Thyroid gland (tissue), 7 donors: ENCODE measurements around a stretch of chr13.

DNA sequence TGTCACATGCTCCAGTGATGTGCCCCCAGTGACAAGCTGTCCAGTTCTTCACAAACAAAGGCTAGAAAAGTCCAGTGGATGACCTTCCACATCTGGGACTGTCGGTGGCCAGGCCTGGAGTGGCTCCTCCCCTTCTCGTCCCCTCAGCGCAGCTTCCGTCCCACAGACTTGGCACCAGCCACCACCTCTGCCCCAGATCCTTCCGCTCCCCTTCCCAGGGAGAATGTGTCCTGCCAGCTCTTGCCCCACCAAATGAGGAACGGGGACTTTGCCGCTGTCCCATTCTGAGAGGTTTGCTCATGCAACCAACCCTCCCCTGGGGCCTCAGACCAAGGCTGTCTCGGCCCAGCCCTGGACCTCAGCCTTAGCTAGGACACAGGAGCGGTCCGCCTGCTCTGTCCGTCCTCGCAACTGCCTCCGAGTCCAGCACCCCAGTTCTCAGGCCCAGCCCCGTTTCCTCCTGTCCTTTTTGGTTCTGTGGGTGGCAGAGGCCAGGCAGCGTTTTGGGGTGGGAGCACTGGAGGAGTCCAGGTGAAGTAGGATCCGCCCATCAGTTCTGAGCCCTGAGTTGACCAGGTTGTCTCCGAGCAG is 284.5 kb downstream of the FOXO1 start:
- PRO-cap, 2 experiments, result no peak in any of the 2 experiments
- RAMPAGE, long total RNA, 5 experiments, result no peak in any of the 5 experiments

GRCh38 chr13:40389103-40390020 is 277.1 kb downstream of the FOXO1 start:
- PRO-cap, 2 experiments, result no peak in any of the 2 experiments
- RAMPAGE, long total RNA, 5 experiments, result no peak in any of the 5 experiments

- PRO-cap, 2 experiments, result no peak in any of the 2 experiments
- RAMPAGE, long total RNA, 5 experiments, result no peak in any of the 5 experiments
These were observed 225.2 kb downstream of the FOXO1 start for GRCh38 chr13:40441144-40441734.

DNA sequence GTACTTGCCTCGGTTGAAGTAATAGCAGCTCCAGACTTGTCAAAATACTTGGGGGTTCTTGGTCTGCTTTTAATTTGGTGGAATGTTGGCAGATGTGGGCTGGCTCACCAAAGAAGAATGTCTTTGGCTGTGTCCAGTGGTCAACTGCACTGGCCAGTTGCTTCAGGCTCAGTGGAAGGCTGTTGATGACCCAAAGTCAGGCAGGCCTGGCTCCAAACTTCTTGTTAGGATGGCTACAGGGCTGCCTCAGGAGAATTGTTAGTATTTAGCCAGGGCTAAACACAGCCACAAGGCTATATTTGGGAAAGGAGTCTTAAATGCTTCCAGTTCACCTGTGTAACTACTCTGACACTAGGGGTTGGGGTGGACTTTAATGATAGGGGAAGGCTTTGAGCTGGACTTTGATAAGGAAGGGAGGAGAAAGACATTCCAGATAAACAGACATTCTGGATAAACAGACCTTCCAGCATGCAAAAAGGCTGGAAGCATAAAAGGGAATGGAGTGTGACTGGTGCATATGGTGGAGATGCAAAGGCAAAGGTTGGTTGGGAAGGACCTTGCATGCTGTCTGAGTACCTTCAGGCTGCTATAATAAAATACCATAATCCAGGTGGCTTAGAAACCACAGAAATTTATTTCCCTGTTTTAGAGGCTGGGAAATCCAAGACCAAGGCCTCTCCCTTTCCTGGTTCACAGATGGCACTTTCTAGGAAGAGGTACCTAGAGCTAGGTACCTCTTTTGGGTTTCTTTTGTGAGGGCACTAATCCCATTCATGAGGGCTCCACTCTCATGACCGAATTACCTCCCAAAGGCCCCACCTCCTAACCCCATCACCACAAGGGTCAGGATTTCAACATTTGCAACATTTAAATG is 116.7 kb downstream of the FOXO1 start:
- PRO-cap, 2 experiments, result no peak in any of the 2 experiments
- RAMPAGE, long total RNA, 5 experiments, result no peak in any of the 5 experiments

GRCh38 chr13:40551185-40552359 is 114.9 kb downstream of the FOXO1 start:
- PRO-cap, 2 experiments, result no peak in any of the 2 experiments
- RAMPAGE, long total RNA, 5 experiments, result no peak in any of the 5 experiments

- PRO-cap, 2 experiments, result no peak in any of the 2 experiments
- RAMPAGE, long total RNA, 5 experiments, result no peak in any of the 5 experiments
These were observed 107.7 kb downstream of the FOXO1 start for GRCh38 chr13:40558629-40559222.

DNA sequence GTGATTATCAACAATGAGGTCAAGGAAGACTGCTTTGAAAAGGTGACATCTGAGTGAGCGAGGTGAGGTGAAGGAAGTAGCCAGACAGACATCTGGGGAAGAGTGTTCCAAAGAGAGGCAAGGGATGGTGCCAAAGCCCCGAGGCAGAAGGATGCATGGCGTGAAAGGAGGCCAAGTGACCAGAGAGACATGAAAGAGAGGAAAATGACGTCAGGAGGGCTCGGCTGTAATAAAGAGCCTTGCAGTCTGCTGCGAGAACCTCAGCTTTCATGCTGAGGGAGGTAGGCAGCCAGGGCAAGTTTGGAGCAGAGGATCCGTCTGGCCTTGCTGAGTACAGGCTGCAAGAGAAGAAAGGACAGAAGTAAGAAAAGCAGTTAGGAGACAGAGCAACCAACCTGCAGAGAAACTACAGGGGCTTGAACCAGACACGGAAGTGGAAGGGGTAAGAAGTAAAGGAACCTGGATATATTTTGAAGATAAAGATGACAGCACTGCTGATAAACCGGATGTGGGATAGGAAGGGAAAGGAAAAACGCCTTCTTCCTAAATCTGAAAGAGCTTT is 50.7 kb downstream of the FOXO1 start:
- PRO-cap, 2 experiments, result no peak in any of the 2 experiments
- RAMPAGE, long total RNA, 5 experiments, result no peak in any of the 5 experiments

- PRO-cap, 2 experiments, result no peak in any of the 2 experiments
- RAMPAGE, long total RNA, 5 experiments, result no peak in any of the 5 experiments
These were observed 19.2 kb downstream of the FOXO1 start for GRCh38 chr13:40647150-40647772.

DNA sequence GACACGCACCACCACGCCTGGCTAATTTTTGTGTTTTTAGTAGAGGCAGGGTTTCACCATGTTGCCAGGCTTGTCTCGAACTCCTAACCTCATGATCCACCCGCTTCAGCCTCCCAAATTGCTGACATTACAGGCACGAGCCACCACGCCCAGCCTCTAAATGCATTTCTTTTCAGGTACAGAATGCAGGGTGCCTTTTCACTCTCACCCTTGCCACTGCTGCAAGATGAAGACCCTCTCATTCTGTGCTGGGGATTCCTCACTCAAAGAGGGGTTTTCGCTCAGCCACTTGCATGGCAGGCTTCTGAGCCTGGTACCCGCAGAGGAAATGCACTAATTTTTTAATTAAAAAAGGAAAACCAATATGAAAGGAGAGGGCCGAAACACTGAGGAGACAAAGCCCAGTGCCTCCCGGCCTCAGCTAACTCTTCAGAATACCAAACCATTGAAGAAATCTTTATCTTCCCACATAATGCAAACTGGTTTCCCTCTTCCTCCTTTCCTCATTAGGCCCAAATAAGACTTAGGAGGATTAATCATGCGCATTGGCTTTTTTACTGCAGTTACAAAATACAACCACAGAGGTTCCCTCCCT is 13.2 kb downstream of the FOXO1 start:
- PRO-cap, 2 experiments, result no peak in any of the 2 experiments
- RAMPAGE, long total RNA, 5 experiments, result no peak in any of the 5 experiments

DNA sequence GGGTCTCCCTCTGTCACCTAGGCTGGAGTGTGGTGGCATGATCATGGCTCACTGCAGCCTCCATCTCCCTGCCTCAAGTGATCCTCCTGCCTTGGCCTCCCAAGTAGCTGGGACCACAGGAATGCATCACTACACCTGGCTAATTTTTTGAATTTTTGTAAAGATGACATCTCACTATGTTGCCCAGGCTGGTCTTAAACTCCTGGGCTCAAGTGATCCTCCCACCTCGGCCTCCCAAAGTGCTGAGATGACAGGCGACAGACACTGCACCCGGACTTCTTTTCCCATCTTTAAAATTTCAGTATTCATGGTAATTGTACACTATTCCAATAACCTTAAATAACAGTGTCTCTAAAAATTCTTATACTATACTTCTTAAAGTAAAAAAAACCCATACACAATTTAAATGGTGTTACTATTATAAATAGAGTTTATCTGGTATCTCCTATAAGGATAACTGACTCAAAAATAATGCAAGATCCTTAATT is 89.1 kb downstream of the ELF1 start:
- PRO-cap, 2 experiments, result no peak in any of the 2 experiments
- RAMPAGE, long total RNA, 5 experiments, result no peak in any of the 5 experiments

- PRO-cap, 2 experiments, result no peak in any of the 2 experiments
- RAMPAGE, long total RNA, 5 experiments, result no peak in any of the 5 experiments
These were observed 66.5 kb downstream of the ELF1 start for GRCh38 chr13:40952511-40953053.

GRCh38 chr13:41034876-41035371 is 15.8 kb upstream of the ELF1 start:
- PRO-cap, 2 experiments, result no peak in any of the 2 experiments
- RAMPAGE, long total RNA, 5 experiments, result no peak in any of the 5 experiments

DNA sequence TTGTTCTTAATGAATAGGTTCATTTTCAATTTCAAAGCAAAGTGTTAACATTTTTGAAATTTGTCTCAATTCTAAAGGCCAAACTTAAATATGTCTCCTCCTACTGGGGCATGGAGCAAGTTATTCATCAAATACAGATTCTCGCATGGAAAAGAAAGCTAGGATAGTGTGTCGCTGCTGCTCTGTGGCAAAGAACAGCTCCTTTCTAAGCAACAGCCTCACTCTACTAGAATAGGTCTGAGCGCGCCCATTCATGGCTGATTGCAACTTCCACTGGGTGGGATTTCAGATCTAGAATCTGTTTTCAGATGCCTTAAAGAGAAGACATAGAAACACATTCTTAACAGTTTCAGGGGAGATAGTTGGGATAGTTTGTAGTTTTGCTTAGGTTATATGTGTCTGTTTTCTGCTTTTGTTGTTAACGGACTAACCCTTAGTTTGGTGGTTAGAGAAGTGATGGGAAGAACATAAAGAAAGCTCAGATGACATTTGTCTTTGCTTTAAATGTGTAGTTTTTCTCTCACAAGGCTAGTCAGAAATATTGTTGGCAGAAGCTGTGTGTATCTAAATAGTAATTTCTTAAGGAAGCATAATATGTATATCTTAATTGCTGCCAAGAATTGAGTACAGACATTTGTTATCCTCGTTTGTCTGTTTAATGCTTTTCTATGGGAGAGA is 2.5 kb downstream of the RGCC start:
- PRO-cap, 2 experiments, result no peak in any of the 2 experiments
- RAMPAGE, long total RNA, 5 experiments, result no peak in any of the 5 experiments

GRCh38 chr13:41462449-41463221 is 5.3 kb downstream of the RGCC start:
- PRO-cap, 2 experiments, result no peak in any of the 2 experiments
- RAMPAGE, long total RNA, 5 experiments, result no peak in any of the 5 experiments

DNA sequence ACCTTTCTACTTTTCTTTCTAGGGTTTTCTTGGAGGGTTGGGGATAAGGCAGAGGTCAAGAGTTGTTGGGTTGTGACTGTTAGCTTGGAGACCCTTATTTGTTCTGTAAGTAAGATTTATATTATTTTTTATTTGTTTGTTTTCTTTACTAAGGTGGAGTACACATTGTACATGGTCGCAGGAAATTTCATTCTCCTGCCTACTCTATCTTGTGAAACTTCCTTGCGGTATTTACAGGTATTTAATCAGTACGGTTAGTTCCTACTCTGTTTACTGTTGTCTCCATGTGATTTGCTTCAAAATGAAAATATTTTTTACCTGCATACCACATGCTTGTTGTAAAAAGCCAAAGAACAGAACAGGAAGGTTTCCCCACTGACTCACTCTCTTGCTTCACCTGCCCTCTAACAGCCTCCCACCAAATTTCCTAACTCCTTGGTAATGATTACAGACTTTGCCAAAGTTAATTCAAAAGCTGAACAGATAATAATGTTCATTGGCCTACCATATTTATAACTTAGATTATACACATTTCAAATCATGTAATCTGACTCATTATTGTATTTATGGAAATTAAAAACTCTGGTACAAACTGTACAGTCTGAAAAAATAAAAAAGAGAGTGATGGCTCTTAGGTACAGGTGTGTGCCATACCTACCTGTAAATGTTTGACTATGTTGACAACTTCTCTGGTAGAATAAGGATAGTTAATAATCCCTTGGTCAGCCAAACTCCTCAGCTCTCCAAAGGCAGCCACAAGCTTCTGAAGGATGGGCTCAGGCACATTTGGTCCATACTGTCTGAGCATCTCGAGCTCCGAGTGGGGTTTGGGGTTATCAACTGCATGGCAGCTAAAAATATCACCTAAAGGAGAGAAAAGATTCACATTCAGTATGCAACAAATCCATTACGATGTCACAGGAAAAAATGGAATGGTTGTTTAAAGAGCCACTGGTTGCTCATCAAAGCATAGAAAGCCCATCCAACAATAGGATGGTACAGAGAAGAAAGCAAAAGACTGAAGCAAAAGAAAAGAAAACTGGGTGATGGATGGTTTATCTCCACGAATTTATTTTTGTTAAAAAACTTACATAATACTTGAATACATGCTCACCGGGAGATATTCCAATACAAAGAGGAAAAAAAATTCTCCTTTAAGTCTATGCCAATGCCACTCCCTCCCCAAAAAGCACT is 239.8 kb downstream of the VWA8 start:
- PRO-cap, 2 experiments, result no peak in any of the 2 experiments
- RAMPAGE, long total RNA, 5 experiments, result no peak in any of the 5 experiments

DNA sequence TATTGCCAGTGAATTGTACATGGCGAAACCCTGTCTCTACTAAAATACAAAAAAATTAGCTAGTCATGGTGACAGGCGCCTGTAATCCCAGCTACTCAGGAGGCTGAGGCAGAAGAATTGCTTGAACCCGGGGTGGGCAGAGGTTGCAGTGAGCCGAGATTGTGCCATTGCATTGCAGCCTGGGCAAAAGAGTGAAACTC is 96.2 kb downstream of the VWA8 start:
- PRO-cap, 2 experiments, result no peak in any of the 2 experiments
- RAMPAGE, long total RNA, 5 experiments, result no peak in any of the 5 experiments

DNA sequence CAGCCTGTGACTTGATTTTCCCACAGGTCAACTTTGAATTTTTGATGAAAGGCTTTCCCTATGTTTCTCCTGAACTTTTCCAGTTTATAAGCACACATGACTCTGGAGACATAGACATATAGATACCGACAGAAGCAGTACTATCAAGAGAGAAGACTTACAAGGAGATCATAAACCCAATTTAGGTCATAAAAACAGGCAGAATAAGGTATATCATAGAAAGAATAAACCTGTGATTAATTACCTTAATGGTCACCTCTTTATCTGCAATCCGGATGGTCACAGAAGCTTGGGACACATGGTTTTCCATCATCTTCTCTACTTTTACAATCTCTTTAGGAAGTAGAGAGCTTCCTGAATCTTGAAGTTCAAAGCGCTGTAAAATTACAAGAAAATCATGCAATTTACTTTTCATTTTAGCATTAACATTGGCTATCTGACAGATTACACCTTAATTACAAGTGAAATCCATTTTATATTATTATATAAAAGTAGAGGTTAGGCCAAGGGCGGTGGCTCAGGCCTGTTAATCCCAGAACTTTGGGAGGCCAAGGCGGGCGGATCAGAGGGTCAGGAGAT is 92.7 kb downstream of the VWA8 start:
- PRO-cap, 2 experiments, result no peak in any of the 2 experiments
- RAMPAGE, long total RNA, 5 experiments, result no peak in any of the 5 experiments

GRCh38 chr13:41885275-41886037 is 75.5 kb downstream of the VWA8 start:
- PRO-cap, 2 experiments, result no peak in any of the 2 experiments
- RAMPAGE, long total RNA, 5 experiments, result no peak in any of the 5 experiments

DNA sequence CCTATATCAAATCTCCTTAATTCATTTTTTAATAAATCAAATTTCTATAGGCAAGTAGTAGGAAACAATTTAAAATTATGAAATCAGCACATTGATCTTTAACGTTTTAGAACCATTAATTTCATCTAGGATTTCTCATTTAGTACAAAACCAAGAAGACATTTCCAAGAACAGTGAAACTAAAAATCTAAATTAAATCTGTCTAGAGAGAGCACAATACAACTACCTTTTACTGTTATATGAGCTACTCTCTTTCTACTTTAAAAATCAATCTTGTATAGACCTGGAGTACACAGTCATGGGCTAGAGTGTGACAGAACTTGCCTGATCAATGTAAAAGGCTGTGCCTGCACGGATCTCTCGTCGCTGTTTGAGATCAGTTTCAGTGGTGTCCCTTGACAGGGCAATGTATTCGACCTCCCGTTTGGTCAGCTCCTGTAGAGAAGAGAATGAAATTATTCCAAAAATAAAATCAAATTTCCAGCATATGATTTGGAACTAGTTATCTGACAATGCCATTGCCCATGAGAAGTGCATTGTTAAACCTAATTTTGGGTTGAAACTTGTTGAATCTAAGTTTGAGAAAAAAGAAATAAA is 53.5 kb downstream of the VWA8 start:
- PRO-cap, 2 experiments, result no peak in any of the 2 experiments
- RAMPAGE, long total RNA, 5 experiments, result no peak in any of the 5 experiments

DNA sequence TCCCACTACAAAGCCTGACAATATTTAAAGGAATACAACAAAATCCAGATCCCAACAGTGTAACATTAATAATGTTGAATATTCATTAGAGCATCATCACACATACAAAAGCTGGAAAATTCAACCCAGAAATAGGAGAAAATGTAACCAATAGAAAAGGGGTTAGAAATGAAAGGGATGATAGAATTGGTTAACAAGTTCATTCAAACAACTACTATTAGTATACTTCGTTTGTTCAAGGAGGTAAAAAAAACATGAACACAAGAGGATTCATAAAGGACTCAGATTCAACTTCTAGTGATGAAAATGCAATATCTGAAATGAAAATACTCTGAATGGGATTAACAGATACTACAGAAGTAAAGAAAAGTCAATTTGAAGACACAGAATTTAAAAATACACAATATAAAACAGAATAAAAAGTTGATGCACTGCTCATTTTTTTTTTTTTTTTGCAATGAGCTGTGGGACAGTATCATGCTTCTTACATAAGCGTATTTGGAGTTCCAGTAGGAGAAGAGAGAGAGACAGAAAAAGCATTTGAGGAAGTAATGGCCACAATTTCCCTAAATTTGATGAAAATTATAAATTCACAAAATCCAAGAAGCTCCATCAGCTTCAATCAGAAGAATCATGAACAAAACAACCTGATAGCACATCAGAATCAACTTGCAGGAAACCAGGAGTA is 39.0 kb downstream of the DGKH start:
- PRO-cap, 2 experiments, result no peak in any of the 2 experiments
- RAMPAGE, long total RNA, 5 experiments, result no peak in any of the 5 experiments